Spinal cord (tissue), 3 donors: ENCODE measurements around a stretch of chr3.

GRCh38 chr3:37574602-37575149 lies 122.7 kb downstream of the ITGA9 start:
- PRO-cap: no peak
- RAMPAGE, long total RNA: no peak

DNA sequence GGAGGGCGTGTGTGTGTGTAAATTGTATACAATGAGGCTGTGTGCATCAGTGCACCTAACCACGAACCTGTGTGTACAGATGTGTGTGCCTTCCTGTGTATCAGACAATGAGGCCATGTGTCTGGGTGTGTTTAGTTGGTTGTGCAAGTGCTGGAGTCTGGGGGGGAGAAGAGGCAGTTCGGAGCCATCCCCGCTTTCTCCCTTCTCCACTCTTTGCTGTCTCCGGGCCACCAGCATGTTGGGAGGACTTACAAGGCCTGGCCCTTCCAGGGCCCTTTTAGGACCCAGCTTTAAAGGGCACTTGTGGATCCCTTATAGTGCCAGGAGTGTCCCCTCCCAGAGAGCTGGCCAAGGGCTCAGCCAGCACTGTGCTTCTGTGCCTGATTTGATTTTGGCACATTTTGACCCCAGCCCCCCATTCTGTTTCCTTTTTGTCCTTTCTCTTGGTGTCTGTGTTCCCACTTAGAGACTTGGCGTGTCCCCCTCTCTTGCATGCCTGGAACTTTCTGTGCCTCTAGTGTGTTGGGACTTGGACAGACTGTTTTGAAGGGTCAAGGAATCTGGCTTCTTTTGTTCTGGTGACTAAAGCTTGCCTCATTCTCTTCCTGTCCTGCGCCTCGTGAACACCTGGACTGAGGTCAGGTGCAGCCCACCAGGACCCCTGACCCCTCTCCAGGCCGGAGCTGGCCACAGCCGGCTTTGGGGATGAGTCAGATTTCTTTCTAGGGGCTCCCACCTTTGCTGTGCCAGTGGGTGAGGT lies 1.4 kb downstream of the CTDSPL start:
- PRO-cap: no peak
- RAMPAGE, long total RNA: no peak

DNA sequence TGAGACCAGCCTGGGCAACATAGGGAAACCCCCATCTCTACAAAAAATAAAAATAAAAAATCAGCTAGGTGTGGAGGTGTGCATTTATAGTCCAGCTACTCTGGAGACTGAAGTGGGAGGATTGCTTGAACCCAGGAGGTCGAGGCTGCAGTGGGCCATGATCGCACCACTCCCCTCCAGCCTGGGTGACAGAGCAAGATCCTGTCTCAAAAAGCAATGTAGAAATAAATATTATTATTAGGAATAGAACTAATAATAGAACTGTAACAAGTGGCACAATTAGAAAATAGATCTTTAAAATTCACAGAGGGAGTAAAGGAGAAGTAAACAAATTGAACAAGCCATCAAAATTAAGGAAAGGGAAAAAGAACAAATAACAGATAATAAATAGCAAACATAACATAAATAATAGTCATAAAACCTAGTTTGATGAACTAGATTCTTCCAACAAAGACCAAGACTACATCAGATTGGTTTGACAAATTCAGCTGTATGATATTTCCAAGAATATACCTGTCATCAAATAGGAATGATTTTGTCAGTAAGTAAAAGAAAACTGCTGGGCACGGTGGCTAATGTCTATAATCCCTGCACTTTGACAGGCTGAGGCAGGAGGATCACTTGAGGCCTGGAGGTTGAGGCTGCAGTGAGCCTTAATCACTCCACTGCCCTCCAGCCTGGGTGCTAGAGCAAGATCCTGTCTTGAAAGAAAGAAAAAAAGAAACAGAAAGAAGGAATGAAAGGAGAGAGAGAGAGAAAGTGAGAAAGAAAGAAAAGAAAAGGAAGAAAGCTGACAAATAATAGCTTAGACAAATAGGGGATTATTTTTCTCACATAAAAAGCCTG lies 38.9 kb upstream of the VILL start:
- PRO-cap: no peak
- RAMPAGE, long total RNA: no peak

- PRO-cap: no peak
- RAMPAGE, long total RNA: no peak
Measured at GRCh38 chr3:37961615-37962154, 28.9 kb upstream of the VILL start.

DNA sequence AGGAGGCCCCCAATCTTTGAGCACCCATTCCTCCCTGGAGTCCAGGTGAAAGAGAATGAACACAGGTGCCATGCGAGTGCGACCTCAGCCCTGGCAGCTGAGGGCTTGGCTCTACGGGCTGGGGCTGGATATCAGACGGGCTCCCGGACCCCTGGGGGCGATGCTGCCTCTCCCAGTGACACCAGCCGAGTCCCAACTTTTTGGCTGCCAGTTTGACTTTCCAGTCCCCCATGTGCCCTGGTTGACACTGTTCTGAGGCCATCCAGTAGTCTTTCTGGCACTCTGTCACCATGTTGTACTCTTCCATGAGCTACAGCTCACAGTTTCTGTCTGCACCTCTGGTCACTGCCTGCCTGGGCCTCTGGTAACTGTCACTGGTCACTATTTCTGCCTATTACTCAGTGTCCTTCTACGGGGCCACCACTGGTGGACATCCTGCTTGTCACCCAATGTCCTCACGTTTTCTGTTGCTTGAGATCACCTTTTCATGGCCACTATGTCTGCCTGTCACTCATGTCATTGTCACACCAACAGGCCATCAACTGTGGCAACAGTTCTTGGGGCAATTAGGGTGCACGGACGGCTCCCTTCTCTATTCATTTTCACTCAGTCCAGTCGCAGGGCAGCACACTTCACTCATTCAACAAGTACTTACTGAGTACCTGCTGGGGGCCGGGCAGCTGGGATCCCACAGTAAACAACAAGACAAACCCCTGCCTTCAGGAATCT lies 1.4 kb downstream of the VILL start:
- PRO-cap: no peak
- RAMPAGE, long total RNA: no peak

GRCh38 chr3:38140470-38141006 lies 2.1 kb downstream of the MYD88 start:
- PRO-cap: no peak
- RAMPAGE, long total RNA: no peak

- PRO-cap: no peak
- RAMPAGE, long total RNA: no peak
Measured at GRCh38 chr3:38189541-38190112, 24.3 kb downstream of the OXSR1 start.

GRCh38 chr3:38414348-38414953 lies 39.2 kb upstream of the ACVR2B start:
- PRO-cap: no peak
- RAMPAGE, long total RNA: no peak

- PRO-cap: no peak
- RAMPAGE, long total RNA: no peak
Measured at GRCh38 chr3:38443010-38443822, 10.5 kb upstream of the ACVR2B start.

DNA sequence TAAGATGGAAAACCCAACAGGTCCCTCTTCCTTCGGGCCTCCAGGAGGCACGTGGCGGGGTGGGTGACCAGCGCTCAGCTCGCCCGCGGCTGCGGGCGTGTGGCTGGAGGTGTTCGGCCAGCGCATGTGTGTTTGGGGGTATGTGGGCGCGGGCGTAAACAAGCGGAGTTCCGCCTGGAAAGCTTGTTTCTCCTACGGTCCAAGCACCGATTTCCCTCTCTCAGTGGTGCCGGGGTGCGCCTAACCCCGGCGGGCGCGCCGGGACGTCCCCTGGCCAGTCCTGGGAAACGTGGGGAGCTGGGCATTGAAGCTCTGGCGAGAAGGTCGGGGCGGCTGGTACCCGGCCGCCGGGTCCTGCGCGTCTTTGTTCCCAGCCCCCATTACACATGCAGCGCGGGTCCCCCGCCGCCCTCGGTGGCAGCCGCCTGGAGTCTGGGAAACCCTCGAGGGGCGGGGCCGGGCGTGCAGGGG lies 1.4 kb downstream of the ACVR2B start:
- PRO-cap: no peak
- RAMPAGE, long total RNA: no peak

DNA sequence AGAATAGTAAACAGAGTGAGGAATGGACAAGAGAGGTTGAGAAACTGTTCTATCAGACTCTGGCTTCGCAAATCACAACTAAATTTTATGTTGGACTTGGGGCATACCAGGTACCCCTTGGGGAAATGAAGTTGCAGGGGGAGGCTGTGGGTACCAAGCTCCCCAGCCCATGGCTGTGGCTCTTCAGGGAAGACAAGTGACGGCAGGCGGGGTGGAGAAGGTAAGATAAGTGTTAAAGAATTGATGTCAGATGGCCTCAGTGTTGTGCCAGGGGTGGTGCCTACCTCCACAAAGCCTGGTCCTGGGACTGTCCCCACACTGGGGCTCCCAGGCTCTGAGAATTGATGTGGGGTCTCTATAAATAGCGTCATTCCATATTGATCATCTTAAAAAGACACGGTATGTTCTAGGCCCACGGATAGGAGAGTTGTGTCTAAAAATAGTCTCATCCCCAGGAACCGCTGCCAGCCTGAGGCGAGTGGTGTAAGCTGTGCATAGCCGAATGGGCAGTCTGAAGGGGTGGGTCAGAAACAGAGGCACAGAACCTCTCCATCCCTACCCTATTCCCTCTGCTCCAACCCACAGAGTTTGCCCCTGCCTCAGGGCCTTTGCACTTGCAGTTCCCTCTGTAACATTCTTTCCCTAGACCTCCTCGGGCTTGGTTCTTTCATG lies 5.1 kb downstream of the SCN5A start:
- PRO-cap: no peak
- RAMPAGE, long total RNA: no peak

DNA sequence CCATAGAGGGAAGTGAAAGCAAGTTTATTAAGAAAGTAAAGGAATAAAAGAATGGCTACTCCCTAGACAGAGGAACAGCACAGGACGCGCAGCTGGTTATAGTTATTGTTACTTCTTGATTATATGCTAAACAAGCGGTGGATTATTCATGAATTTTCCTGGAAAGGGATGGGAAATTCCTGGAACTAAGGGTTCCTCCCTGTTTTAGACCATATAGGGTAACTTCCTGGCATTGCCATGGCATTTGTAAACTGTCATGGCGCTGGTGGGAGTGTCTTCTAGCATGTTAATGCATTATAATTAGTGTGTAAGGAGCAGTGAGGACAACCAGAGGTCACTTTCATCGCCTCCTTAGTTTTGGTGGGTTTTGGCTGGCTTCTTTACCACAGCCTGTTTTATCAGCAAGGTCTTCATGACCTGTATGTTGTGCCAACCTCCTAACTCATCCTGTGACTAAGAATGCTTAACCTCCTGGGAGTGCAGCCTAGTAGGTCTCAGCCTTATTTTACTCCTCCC lies 26.3 kb downstream of the SCN11A start:
- PRO-cap: no peak
- RAMPAGE, long total RNA: no peak

GRCh38 chr3:39125633-39126267 lies 18.3 kb downstream of the TTC21A start:
- PRO-cap: no peak
- RAMPAGE, long total RNA: no peak

DNA sequence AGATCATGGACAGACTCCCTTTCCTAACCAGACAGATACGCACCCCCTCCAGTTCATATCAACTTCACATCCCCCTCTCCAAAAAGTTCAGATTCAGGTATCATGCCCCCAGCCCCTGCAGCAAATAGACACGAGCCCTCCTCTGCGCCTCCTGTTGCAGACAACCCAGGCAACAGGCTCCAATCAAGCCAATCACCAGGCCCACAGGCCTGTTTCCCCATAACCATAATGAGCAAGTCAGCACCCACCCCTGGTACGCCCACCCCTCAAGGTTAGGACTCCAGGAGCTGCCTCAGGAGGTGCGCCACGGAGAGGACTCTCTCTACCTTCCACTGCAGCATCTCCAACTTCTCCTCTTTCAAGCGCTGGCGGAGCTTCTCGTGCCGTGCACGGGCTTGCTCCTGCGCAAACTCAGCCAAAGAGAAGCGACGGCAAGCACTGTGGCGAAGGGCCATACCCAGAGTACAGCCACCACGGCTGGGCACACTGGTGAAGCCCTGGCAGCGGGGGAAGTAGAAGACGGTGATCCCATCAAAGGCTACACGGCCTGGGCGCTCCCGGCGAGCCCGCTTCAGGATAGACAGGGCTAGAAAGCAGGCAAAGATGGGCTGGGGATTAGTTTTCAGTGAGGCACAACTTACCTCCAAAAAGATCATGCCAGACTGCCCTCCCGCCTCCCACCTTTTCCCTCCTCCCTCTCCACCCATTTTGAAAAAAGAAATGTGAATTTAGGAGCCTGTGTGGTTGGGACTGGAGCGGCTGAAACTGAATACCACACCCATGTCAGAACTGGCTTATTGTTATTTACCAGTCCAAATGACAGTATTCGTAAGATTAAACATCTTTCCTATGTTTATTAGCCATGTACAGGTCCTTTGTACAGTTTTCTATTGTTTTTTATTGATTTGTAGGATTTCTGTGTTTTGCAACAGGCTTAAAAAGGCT lies 8.4 kb downstream of the CSRNP1 start:
- PRO-cap: no peak
- RAMPAGE, long total RNA: no peak

DNA sequence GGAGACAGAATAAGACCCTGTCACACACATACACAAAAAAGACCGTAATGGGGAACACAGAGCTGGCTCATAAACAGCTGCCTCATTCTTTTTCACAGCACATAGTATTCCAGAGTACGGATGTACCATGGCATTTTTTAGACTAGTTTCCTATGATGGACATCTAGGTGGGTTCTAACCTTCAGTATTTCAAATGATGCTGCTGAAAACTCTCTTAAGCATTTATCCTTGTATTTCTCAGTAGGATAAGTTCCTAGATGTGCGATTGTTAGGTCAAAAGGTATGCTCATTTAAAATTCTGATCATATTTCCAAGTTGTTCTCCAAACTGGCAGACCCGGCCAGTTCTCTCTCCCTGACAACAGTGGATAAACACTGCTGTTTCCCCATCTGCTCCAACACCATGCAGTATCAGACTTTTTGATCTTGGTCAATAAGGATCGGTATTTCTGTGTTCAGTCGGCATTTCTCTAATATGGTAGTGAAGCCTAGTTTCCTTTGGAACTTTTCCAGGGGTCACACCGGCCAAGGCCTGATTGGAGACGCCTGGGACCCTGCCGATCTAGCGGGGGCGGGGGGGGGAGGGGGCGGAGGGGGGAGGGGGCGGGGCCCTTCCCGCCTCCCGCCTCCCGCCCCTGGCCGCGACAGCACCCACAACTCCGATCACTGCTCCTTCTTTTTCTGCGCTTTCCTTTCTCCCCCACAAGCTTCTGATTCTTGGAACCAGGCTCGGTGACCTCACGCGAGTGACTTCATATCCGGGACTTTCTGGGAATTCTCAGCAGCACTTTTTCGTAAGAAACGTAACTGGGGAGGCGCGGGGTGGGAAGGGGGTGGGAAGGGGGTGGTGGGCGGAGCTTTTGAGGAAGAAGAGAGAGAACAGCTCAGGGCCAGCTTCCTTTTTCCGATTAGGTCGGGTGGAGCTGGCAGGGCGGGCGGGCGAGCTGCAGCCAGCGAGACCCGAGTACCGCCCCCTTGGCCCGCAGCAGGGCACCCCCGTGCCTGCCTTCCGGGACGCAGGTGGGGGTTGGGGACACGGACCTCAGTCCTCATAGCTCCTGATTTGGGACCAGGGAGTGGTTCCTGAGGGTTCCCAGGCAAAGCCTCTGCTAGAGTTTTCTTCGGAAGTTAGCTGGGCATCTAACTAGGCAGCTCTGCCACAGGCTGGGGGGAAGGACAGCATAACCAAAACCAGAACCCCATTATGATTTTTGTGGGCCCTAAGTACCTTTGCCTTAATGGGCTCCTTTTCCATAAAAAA lies 14.8 kb downstream of the XIRP1 start:
- PRO-cap: bidirectional peak, plus-strand start at position 906 of the sequence, minus-strand start at position 667 of the sequence
- RAMPAGE, long total RNA: start-site peak on the plus strand centred at position 666 of the sequence, 94 bp wide, 17 and 8 reads in 2 replicates

- PRO-cap: no peak
- RAMPAGE, long total RNA: no peak
Measured at GRCh38 chr3:39250160-39250628, 29.6 kb downstream of the CX3CR1 start.

- PRO-cap: no peak
- RAMPAGE, long total RNA: no peak
Measured at GRCh38 chr3:39387300-39387972, 4.3 kb downstream of the SLC25A38 start.

DNA sequence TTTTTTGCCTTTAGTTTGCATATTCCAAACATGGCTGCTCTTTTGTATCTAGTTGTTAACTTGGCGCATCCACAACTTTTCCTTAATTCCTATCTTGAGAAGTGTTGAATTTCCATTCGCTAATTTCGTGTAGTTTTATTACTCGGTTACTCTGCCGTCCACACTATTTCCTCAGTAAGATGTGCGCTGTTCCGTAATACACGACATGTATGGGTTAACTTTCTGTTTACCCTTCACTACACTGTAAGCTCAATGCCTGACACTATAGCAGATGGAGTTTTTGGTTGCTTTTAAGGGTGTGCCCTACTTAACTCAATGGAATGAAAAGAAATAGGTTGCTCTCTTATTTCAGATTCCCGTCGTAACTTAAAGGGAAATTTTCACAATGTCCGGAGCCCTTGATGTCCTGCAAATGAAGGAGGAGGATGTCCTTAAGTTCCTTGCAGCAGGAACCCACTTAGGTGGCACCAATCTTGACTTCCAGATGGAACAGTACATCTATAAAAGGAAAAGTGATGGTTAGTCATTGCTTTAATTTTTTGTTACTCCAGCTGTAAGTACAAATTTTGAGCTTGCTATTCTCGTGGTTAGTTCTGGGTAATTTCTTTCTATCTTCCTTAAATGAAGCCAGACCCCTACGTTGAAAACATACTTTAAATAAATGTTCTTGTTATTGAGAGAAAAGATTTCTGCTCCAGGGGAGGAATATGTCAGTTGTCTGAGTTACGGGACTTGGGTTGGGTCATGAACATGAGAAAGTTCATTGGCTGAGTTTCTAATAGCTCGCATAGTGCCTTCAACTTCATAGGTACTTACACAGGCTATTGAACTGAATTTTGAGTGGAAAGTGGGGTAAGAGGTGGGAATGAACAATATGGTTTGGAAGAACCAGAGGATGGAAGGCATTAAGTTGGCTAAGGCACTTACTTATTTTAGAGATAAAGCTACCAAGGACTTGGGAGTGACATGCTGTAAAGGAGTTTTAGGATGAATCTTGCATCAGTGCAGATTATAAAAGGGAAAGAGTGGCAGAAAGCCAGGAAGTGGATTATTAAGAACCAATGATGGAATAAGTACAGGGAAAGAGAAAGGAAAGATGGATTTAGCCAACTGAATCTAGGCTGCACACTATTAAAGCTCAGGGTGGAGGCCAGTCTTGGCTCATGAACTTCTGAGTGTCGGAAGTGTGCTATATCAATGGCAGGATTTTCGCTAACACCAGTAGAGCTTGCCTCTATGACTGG lies 1.2 kb downstream of the RPSA start:
- PRO-cap: no peak
- RAMPAGE, long total RNA: no peak

GRCh38 chr3:39414418-39415094 lies 8.0 kb downstream of the RPSA start:
- PRO-cap: no peak
- RAMPAGE, long total RNA: no peak

DNA sequence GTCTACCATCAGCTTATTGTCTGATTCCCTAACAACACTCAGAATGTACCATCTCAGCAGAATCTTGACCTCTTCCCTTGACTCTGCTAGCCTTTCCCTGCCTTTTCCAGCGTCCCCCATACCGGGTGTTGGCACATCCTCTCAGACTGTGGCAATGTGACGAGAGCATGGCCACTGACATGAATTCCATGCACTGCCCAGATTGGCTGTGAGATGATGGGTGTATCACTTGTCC lies 60.4 kb upstream of the EIF1B start:
- PRO-cap: no peak
- RAMPAGE, long total RNA: no peak